Bile duct (tissue), 1 donor: ENCODE results near the genes HSPA2 and CCDC196.

DNA sequence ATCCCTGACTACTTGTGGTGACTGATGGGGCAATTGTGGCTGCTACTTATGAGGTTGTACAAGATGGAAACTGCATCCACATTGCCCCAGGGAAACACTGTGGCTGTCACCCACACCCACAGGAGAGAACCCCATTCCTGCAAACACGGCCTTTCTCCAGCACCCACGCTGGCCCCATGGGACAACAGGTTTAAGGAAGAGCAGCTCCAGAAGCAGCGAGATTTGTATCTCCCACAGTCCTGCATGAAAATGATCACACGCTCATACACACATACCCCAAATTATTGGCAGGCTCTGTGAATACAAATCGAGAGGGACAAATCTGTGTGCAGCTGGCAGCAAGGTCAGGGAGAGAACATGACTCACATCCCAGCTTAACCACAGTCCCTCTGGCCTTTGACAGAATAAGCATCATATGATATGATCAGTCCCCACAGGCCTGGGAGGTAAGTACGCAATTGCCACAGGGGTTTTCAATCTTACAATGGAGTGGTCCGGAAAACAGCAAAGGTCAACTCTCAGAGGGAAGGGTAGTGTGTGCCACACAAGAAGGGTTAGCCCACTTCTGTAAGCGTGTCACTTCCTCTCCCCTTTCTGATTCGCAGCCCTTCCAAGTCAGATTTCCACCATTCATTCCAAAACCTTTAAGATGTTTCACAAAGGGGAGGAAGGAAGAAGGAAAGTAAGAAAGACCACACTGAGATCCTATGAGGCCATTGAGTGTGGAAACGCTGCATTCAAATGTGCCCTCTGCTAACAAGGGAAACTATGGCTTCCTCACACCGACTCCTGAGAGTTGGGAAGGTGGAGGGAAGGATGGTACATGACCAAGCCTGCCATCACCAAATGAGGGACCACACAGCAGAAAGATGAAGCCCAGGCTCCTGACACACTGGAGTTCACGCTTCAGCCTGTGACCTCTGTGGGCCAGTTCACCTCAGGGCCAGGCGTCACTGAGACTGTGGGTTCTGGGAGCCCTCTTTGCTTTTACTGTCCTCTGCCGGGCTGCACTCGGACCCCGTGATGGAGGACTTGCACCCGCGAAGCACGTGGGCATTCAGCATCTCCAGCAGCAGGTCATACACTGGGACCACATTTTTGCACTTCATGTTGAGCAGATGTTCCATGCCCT is 61.6 kb downstream of the ESR2 start:
- PRO-cap: no peak

DNA sequence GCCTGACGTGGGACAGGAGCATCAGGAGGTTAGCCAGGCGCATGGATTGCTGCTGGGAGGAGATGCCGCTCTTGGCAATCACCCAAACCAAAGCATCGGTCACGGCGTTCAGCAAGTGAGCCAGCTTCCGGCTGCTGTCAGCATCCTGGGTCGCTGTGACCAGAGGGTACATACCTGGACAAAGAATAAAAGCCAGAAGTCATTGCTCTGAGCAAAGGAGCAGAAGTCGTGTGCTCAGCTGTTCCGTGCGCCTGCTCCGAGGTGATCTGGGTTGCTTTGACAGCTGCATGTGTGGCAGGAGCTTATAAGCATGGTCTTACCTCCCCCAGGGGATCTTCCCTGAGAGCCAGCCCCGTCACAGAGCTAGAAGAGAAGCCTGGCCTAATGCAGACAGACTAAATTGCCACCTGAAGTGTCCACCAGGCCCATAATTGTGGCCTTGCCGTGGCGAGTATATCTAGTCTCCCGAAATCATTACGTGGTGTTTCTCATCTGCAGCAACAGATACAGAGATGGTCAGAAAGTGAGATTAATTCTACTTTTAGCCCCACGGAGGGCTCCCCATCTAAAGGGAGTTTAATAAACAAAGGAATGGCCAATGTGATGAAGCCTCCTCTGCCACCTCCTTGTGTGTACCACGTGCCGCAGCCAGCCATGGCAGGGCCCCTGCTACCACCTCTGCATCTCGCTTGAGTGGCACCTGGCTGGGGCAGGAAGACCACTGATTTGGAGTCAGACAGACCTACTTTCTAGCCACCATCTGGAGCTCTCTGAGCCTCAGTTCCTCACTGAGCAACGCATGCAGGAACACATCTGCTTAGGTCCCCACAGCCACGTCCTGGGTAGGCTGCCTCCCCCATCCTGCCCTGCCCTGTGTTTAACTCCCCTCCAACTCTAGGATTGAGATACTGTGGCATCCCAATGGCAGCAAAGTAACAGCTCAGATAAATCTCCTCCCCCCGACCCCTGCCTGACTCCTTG is 58.9 kb downstream of the ESR2 start:
- PRO-cap: no peak

- PRO-cap: no peak
These were observed 373 bp downstream of the MTHFD1 start for GRCh38 chr14:64388490-64388962.

DNA sequence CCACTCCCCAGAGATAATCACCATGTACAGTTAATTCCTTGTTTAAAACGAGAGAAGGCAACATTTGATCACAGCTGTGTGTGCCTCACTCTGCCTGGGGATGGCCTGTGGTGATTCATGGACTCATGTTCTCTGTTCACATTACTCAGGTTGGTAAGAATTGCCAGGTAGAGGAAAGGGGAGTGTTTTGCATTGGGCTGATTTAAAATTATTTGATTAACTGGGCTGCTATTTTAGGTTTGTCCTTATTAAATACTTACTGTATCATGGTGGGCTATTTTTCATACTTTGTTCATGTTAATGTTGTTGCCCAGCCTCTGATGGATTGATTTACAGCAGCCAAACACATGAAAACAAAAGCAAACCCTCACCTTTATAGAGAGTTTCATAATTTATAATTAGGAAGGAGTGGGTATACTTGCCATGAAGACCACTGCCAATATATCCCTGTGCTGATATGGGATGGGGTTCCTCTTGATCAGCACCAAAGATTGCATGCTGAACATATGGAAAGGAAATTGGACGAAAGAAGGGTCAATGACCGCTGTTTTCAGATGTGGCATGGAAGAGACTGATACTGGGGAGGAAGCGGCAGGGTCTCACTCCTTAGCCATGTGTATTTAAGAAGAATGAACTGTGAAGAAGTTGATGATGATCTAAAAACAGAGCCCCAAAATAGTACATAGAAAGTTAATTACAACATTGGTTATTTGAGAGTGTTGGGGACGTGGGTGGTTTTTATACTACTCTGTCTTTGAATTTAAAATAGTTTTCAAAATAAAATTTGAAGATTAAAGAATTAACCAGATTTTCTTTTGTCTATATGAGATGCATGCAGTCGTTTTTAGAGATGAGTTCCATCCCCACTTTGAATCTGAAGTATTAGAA is 3.1 kb downstream of the ZBTB1 start:
- PRO-cap: no peak

DNA sequence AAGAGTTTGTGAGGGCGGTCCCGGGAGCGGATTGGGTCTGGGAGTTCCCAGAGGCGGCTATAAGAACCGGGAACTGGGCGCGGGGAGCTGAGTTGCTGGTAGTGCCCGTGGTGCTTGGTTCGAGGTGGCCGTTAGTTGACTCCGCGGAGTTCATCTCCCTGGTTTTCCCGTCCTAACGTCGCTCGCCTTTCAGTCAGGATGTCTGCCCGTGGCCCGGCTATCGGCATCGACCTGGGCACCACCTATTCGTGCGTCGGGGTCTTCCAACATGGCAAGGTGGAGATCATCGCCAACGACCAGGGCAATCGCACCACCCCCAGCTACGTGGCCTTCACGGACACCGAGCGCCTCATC is at the start of gene HSPA2:
HSPA2 (plus strand) TSS at position 90 of the 354 bp plus-strand sequence.
- PRO-cap: bidirectional peak, plus-strand start at position 90 of the sequence, minus-strand start outside the sequence

GRCh38 chr14:64541937-64542596 is 1.5 kb downstream of the HSPA2 start:
- PRO-cap: no peak

DNA sequence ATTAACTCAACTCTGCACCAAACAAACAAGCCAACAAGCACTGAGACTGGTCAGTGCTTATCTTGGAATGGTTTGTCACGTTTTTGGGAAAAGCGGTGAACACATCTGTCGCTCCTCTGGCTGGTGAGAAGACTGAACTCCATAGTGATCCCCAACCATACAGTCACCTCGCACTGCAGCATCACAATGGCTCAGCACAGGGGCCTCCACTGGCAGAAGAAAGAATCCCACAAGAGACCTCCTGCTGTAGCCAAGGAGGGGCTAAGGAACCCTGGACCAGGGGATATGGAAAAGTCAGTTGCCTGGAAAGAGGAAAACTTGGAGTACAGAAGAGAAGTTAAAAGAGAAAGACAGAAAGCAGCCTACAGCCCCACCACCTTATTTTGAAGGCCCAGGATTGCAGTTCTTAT is 55.7 kb upstream of the PLEKHG3 start:
- PRO-cap: no peak

GRCh38 chr14:64734730-64735448 is 30.7 kb downstream of the PLEKHG3 start:
- PRO-cap: no peak

GRCh38 chr14:64737728-64738130 is 33.5 kb downstream of the PLEKHG3 start:
- PRO-cap: no peak

DNA sequence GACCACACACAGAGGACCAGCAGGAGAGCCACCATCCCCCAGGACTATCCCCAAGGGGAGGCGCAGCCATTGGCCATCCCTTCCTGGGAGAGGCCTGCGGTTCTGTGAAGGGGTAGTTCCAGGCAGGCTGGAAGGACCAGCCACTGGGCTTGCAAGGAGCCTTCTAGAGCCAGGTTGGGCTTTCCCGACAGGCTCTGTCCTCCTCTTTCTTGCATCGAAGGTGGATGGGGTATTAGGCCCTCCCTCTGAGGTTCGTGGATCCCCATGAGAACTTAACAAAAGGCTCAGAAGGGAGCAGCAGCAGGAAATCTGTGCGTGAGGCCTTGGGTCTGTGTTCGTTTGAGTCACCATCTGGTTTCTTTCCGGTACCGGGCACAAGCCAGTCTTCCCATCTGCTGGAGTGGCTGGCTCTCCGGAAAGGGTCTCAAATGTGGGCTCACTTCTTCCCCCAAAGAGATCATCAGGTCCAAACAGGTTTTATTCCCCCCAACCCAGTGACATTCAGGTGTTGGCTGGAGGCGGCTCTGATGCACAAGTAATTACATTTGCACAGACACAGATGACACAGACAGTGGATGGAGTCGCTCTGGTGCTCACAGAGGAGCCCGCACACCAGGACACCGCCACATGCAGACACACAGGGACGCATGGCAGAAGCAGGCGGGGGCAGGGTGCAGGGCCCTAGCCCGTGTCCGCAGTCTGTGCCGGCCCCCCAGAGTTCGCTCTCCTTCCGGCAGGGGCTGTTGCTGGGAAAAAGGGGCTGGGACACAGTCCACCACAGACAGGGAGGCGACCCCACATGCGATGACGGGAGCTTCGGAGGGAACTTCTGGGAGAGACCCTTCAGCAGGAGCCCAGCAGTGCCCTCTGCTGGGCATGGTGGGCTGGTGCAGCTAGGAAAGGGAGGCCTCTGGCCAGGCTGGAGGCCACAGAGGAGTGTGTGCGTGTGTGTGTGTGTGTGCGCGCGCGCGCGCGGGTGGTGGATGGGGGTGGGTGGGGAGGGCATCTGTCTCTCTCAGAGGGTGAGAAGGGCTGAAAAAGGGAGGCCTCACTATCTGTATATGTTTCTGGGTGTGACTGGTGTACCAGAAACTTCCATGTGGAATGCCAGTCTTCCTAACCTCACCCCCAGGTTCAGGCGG is 60.2 kb downstream of the PLEKHG3 start:
- PRO-cap: no peak

DNA sequence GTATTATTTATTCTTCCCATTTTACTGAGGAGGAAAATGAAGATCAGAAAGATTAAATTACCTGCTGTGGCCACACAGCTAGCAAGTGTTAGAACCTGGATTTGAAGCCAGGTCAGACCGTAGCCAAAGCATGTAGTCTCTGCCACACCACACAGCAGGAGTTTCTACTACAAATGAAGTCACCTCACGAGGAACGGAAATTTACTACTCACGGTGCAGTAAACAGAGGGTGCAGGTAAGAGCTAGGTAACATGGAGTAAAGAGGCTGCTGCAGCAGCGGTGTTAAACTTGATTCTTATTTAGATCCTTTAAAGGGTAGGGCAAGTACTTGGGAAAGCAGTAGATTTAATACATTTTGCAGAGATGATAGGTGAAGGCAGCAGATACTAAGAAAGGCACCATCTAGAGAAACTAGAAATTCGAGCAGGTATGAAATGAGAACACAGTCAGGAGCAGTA is 21.7 kb downstream of the SPTB start:
- PRO-cap: no peak

DNA sequence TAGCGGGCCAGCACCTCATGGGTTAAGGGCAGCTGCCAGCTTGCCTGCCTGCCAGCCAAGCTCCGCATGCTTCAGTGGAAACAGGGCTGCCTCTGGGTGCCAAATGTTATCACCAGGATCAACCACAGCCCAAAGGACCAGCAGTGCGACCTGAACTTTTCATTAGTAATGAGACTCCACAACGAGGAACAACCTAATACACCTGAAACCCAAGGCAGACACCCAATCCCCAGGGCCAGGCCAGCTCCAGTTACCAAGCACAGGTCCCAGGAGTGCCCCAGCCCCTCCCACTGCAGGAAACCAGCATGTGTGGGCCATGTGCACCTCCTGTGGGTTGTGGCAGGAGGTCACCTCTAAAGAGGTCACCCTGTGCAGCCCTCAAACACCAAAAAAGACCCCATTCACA is 11.2 kb downstream of the RAB15 start:
- PRO-cap: no peak

- PRO-cap: no peak
These were observed 39.0 kb downstream of the FNTB start for GRCh38 chr14:65025692-65026179.

DNA sequence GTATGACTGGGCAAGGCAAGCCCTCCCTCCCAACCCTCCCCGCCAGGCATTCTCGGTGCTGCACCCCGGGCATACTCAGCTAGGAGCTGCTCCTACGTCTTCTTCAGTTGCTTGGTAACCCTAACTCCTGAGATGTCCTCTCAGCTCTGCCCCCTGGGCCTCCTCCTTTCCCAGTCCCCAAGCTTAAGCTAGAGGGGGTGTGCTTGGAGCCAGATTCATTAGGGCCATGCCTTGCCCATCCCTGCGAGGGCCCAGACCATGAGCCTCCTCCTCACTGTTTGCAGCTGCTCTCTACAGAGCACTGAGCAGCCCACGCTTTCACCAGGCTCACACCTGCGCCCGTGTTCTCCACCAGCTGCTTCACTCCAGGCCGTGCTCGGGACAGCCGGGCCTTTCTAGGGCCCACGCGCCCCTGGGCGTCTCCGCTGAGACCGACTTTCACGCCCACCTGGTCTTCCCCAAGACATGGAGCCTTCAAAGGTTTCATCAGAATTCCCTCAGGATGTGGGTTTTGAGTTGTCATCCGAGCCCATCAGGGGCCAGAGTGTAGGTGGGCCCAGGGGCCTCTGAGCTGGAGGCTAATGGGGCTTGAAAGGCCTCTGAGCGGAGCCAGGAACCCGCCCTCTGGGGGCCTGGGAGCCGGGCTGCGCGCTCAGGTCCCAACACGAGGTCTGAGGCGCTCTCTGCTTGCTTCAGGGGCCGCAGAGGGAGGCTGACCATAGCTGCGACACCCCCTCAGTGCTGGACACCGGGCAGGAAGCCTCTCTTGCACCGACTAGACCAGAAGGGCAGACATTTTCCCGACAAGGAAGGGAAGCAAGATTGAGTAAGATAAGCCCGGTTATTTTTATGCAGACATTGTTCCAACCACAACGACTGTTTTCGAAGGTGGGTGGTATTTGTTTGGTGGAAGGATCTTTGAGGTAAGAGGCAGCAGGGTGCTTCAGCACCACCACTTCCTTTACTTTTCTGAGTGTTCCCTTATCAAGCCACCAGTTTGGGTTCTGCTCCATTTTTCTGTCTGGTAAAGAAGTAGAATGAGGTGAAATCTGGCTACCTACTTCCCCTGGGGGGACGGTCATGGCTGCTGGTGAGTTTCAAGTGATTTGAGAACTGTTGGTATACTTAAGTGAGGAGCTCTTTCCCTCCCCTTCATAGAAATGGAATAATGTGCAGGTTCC is 125.1 kb upstream of the FUT8 start:
- PRO-cap: no peak

DNA sequence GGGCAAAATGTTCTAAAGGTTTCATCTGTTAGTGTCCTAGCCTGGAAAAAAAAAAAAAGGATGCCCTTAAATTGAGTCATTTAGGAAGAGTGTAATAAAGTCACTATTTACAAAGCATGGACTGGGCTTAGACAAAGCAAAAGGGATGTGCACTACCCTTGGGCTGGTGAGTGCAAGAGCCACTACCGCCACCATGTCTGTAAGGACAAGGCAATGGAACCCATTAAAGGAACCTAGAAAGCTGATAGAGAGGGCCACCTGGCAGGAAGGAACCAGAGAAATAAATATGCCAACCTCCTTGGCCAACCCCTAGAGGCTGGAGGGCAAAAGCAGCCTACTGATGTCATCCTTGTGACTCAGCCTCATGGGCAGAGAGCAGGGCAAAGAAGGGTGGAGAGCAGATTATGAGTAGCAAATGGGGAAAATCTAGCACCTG is 59.5 kb upstream of the FUT8 start:
- PRO-cap: no peak

- PRO-cap: no peak
These were observed 862 bp downstream of the FUT8 start for GRCh38 chr14:65413369-65413814.

DNA sequence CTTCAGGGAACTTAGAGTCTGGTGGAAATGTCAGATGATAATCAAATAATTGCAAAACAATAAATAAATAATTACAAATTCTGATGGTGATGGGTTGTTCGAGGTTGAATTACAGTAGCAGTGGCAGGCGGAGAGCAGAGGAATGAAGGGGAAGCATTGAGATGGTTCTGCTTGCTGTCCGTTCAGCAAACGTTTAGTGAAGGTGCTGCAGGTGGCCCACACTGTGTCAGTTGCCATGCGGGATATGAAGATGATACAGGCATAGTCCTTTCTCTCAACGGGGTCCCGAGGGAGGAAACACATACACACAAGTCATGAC is 385.1 kb downstream of the FUT8 start:
- PRO-cap: unidirectional peak, plus-strand start at position 165 of the sequence

- PRO-cap: no peak
These were observed 486.2 kb downstream of the FUT8 start for GRCh38 chr14:65898795-65899030.

DNA sequence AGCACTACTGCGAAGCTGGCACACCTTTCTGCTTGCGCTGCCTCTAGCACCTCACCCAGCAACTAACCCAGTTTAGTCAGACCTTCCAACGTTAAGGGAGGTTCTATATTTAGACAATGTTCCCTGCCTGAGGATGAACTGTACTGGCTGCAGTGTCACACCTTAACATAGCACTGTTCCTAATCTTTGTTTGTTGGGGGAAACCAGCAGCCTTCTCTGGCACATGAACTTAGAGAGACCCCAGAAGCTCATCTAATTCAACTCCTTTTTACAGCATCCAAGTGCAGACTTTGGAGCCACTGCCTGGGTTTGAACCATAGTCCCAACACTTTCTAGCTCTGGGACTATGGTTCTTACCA is 60.6 kb upstream of the CCDC196 start:
- PRO-cap: no peak

- PRO-cap: no peak
These were observed at the start of gene CCDC196 for GRCh38 chr14:66486008-66486752. Gene CCDC196, plus strand, starts transcription at chr14:66486371.